Liver (tissue), 9 donors: ENCODE results near the genes KIF21A and YAF2.

- PRO-cap, 5 experiments = peak in 4 of 5 experiments; most common plus-strand start chr12:34218704 (in 3); most common minus-strand start chr12:34218908 (in 4)
- RAMPAGE, long total RNA, 2 experiments = no peak in any of the 2 experiments
- RRBS = 41% methylated on average over 16 of the region's 71 CpGs
Measured at GRCh38 chr12:34218530-34219637, 196.6 kb downstream of the ALG10 start.

DNA sequence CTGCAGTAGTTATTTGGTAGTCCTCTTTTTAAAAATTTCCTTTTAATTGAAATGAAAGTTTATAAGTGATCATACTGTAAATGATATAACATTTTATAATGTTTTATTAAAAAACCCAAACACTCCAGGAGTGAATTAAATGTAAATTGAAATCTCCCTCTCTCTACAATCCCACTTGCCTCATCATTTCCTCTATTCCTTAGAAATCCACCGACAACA, 847.7 kb upstream of the ALG10B start:
- PRO-cap, 5 experiments = no peak in any of the 5 experiments
- RAMPAGE, long total RNA, 2 experiments = no peak in any of the 2 experiments
- RRBS = no CpG with 5 or more reads among the region's 1 CpG

GRCh38 chr12:38324904-38325437, 8.4 kb downstream of the ALG10B start:
- PRO-cap, 5 experiments = no peak in any of the 5 experiments
- RAMPAGE, long total RNA, 2 experiments = no peak in any of the 2 experiments
- RRBS = no CpG with 5 or more reads among the region's 3 CpGs

- PRO-cap, 5 experiments = no peak in any of the 5 experiments
- RAMPAGE, long total RNA, 2 experiments = no peak in any of the 2 experiments
- RRBS = no CpG with 5 or more reads among the region's 4 CpGs
Measured at GRCh38 chr12:38897888-38898542, 7.4 kb downstream of the CPNE8 start.

DNA sequence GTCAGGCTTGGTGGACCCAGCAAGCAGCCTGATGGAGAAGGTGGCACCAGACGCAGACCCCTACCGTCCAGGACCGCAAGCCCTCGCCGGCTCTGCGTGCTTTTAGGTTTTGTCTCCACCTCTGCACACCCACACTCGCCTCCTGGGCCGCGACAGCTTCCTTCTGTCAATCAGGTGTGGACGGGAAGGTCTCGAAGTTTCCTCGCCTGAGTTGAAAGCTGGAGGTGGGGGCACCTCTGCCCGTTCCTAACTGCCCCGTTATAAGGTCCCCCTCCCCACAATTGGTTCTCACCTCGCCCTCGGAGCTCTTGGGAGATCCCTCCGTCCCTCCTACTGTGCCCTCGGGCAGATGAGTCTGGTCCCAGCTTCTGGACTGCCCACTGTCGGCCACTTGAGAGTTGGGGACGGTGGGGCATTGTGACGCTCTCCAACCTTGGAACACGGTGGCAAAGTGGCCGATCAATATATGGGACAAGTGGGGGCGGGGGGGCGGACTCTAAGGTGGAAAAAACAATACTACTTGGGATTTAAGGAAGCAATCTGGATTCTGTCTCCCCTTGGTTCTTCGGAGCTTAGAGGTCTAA, 551 bp upstream of the CPNE8 start:
- PRO-cap, 5 experiments = peak in 3 of 5 experiments; most common plus-strand start position 209 of the sequence (in 2); most common minus-strand start position 144 of the sequence (in 2)
- RAMPAGE, long total RNA, 2 experiments = start-site peak on the minus strand in 1 of 2 experiments, centred at position 491 of the sequence, 12 to 30 reads per replicate
- RRBS = no CpG with 5 or more reads among the region's 26 CpGs

- PRO-cap, 5 experiments = no peak in any of the 5 experiments
- RAMPAGE, long total RNA, 2 experiments = no peak in any of the 2 experiments
- RRBS = no CpG with 5 or more reads among the region's 2 CpGs
Measured at GRCh38 chr12:39331516-39332215, 111.3 kb downstream of the KIF21A start.

DNA sequence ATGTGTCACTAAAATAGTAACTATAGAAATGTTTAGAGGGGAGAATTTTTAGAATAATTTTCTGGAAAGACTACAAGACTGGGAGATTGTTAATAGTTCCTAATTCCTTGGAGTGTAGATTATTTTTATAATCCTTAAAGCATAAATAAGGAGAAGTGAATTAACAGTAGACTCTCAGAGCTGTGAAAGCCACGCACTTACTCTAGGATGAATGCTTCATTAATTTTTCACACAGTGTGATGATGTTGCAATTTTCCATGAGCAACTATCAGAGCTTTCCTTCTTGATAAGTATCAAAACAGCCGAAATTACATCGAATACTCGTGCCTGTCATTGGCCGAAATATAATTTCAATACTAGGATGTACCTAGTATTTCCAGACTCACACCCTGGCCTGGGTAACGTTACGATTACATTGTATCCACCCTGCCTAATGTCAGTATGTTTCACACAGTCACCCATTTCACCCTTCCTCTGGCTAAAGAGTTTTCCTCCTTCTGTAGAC, 1.1 kb downstream of the KIF21A start:
- PRO-cap, 5 experiments = no peak in any of the 5 experiments
- RAMPAGE, long total RNA, 2 experiments = no peak in any of the 2 experiments
- RRBS = no CpG with 5 or more reads among the region's 7 CpGs

GRCh38 chr12:39442959-39443764, at the start of gene KIF21A:
Gene KIF21A (minus strand): TSS chr12:39443120.
- PRO-cap, 5 experiments = peak in 5 of 5 experiments; most common plus-strand start chr12:39443475 (in 4); most common minus-strand start chr12:39443120 (in 5)
- RAMPAGE, long total RNA, 2 experiments = start-site peak on the minus strand in 1 of 2 experiments, at chr12:39443124-39443149 at its widest, 692 reads per replicate
- RRBS = under 1% methylated on average over 8 of the region's 83 CpGs

- PRO-cap, 5 experiments = peak in 1 of 5 experiments; most common plus-strand start chr12:39912832 (in 1); most common minus-strand start chr12:39912694 (in 1)
- RAMPAGE, long total RNA, 2 experiments = no peak in any of the 2 experiments
- RRBS = no CpG with 5 or more reads among the region's 6 CpGs
Measured at GRCh38 chr12:39912382-39913126, 193.3 kb downstream of the SLC2A13 start.

GRCh38 chr12:40016782-40017694, 88.8 kb downstream of the SLC2A13 start:
- PRO-cap, 5 experiments = peak in 1 of 5 experiments; most common plus-strand start chr12:40017275 (in 1)
- RAMPAGE, long total RNA, 2 experiments = no peak in any of the 2 experiments
- RRBS = no CpG with 5 or more reads among the region's 5 CpGs

DNA sequence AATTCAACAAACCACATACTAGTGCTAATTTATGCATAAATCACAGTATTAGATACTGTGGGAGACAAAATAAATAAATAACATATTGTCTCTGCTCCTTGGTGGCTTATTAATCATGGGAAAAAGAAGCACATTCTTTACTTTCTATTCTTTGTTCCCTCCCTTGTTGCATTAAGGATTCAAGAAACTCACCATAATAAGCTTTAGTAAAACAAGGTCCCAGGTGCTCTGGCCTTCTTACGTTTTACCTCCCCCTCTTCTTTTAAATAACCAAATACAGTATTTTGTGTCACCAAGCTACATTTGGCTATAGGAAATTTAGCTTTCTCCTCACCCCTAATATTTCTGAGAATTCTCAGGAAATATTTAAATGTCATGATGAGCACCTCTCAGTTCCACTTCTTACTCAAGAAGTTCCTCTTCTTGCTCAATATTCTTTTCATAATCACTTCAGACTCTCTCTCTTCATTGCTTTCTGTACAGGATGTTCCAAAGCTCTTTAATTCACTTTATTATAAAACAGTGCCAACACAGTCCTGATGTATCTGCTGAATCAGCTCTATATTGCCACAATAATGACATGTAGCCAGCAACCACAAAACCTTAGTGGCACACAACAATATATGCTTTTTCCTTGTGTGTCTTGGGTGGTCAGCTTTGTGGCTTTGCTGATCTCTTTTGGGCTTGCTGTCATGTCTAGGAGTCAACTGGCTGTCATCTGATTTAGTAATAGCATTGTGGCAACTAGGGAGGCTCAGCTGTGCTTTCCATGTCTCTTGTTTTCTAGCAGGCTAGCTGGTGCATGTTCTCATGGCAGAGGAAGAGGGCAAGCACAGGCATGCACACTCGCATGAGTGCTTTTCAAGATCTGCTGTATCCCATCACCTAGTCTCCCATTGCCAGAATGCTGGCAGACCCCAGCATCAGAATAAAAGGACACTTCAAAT, 52.6 kb upstream of the SLC2A13 start:
- PRO-cap, 5 experiments = no peak in any of the 5 experiments
- RAMPAGE, long total RNA, 2 experiments = no peak in any of the 2 experiments
- RRBS = no CpG with 5 or more reads among the region's 2 CpGs

- PRO-cap, 5 experiments = no peak in any of the 5 experiments
- RAMPAGE, long total RNA, 2 experiments = no peak in any of the 2 experiments
- RRBS = no CpG with 5 or more reads among the region's 2 CpGs
Measured at GRCh38 chr12:40208767-40209059, 16.1 kb upstream of the LRRK2 start.

GRCh38 chr12:40827722-40828121, 135.5 kb downstream of the CNTN1 start:
- PRO-cap, 5 experiments = no peak in any of the 5 experiments
- RAMPAGE, long total RNA, 2 experiments = no peak in any of the 2 experiments
- RRBS = no CpG with 5 or more reads among the region's 9 CpGs

- PRO-cap, 5 experiments = peak in 5 of 5 experiments; most common plus-strand start chr12:42238445 (in 3); most common minus-strand start chr12:42238331 (in 3)
- RAMPAGE, long total RNA, 2 experiments = start-site peak on the minus strand in 2 of 2 experiments, at chr12:42238188-42238226 at its widest, 75 to 148 reads per replicate
- RRBS = 2% methylated on average over 40 of the region's 59 CpGs
Measured at GRCh38 chr12:42238164-42238633, at the start of gene YAF2. Gene YAF2 (minus strand): TSS chr12:42238248.

DNA sequence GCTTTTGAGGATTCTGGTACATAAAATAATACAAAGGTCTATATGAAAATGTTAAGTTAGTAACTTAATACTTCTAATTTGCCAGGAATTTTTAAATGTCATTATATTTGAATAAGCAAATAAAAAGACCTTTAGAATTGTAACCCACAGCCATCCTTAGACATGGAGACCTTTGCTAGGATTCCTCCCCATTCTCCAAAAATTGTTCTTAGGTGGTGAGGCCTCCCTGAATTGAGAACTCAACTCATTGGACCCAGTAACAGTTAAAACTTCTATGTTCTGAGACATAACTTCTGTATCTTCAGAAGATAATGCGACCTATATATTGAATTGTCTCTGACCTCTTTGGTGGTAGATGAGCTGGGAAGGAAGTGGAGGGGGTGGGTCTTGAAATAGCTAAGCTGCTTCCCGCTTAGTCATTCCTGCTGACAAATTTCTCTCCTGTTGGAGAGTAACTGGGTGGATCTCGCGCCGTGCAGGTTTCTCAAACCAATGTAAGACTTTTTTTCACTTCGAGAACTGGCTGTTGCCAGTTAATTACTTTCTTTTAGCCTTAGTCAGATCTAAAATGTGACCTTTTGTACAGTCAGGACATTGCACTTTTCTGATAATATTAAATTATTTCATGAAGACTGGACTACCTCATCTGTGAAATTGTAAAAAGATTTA, 100.7 kb downstream of the PPHLN1 start:
- PRO-cap, 5 experiments = no peak in any of the 5 experiments
- RAMPAGE, long total RNA, 2 experiments = no peak in any of the 2 experiments
- RRBS = no CpG with 5 or more reads among the region's 6 CpGs

DNA sequence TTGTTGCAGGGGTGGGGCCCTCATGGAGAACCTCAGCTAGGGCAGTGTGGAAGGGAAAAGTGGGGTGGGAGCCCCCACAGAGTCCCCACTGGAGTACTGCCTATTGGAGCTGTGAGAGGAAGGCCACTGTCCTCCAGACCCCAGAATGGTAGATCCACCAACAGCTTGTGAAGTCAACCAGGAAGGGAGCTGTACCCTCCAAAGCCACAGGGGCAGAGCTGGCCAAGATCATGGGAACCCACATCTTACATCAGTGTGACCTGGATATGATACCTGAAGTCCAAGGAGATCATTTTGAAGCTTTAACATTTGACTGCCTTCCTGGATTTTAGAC, 466.7 kb downstream of the ADAMTS20 start:
- PRO-cap, 5 experiments = peak in 1 of 5 experiments; most common plus-strand start position 56 of the sequence (in 1)
- RAMPAGE, long total RNA, 2 experiments = no peak in any of the 2 experiments

DNA sequence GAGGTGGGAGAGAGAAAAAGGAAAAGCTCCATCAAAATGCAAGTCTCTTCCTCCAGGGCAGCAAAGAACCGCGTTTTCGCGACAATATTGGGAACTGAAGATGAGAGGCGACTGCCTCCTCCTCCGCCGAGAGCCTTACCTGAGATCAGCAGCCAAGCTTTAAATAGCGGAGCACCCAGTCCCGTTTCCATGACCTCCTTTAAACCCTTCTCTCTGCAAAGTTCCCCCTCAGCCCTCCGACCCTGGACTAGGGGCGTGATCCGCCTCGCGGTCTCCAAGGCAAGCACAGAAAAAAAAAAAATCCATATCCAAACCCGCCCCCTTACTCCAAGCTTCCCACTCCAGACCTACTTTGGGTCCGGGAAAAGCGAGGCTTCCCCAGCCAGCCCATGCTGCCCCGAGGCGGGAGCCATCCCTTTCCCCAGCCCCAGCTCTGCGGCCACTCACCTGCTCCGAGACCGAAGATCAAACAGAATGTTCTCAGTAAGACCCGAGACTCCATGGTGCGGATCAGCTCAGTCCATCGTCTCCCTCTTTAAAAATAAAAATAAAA, 671 bp downstream of the NELL2 start:
- PRO-cap, 5 experiments = no peak in any of the 5 experiments
- RAMPAGE, long total RNA, 2 experiments = no peak in any of the 2 experiments
- RRBS = no CpG with 5 or more reads among the region's 25 CpGs

DNA sequence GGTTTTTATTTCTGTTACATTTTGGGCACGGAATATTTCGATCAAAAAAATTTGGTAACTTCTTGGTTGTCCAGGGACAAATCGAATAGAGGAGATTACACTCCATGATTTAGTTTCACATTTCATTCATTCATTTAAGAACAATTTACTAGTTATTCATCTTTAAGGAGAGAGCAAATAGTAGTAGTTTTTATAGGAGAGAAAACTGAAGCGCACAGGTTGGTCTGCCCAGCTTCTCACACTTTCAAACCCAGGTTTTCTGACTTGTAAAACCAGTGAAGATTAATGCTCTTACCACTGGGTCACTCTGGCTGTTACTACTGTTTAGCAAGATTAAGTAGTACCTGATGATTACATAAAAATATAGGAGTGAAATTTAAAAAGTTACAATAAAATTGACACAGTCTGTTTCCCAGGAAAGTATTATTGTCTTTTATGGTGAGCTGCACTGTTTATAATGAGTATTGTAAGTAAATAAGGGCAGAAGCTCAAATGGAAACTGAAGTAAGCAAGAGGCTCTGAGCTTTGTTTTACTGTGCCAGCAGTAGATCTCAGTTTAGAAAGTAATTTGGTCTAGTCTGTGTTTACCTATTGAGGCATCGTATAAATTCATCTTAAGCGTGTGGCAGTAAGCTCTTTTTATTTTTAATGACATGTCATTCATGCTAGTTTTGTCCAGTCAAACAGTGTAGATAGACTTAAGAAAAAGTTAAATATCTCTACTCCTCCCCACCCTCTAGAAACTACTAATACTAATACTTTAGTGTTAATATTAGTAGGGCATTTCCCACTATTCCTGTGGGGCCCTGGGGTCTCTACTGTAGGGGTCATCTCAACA, 1.7 kb downstream of the ANO6 start:
- PRO-cap, 5 experiments = peak in 4 of 5 experiments; most common minus-strand start position 309 of the sequence (in 4)
- RAMPAGE, long total RNA, 2 experiments = no peak in any of the 2 experiments
- RRBS = no CpG with 5 or more reads among the region's 6 CpGs

DNA sequence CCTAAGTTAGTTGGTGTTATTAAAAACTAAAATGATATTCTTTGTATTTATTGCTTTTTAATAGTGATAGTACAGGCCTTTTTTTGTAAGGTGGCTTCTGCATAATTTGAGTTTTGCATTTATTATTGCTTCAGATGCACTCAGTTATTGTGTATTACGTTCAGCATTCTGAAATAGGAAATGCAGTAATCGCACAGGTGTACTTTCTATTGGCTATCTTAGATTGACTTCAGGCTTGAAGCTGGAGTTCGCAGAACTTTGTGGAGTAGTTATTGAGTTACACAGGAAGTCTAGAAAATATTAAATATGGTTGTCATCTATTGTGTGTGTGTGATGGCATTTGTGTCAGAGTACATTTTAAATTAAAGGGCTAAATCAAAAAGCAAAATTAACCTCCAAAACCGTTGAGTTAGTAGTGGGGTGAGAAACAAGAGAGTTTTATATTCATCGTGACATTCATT, 2.7 kb downstream of the ARID2 start:
- PRO-cap, 5 experiments = no peak in any of the 5 experiments
- RAMPAGE, long total RNA, 2 experiments = no peak in any of the 2 experiments
- RRBS = no CpG with 5 or more reads among the region's 5 CpGs

DNA sequence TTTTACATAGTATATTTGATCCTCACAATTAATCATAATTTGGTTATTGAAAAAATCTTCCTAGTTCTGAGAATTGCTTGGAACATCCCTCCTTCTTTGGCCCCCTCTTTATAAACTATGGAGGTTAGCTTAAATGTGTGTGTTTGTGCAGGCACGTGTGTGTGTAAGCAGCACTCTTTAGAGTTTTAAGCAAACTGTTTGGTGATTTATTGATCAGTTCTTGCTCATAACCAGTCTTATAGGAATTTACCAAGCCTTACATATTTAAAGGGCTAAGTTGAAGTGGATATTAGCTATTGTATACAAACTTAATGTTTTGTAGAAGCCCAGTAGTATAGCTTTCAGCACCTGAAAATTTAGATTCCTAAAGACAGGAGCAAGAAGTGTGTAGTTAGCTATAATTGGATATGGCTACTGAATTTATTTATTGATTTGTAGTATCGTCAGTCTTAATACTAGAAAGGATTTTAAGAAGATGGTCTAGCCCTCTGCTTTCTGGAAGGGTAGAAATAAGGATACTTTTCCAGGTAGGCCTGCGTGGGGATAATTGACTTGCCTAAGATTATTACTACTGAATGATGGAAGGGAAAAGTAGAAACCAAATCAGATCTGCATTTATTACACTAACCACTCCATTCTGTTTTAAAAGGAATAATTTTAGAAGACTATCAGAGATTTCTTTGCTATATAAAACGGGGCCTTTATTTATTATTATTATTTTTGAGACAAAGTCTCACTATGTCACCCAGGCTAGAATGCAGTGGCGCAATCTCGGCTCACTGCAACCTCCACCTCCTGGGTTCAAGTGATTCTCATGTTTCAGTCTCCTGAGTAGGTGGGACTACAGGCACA, 15.6 kb downstream of the ARID2 start:
- PRO-cap, 5 experiments = no peak in any of the 5 experiments
- RAMPAGE, long total RNA, 2 experiments = no peak in any of the 2 experiments
- RRBS = no CpG with 5 or more reads among the region's 6 CpGs